Left common carotid artery plus branches (tissue), 1 donor: ENCODE measurements around a stretch of chr12.

GRCh38 chr12:57431369-57432355 is 819 bp upstream of the R3HDM2 start:
- PRO-cap: no peak

GRCh38 chr12:57454283-57454836 is 747 bp upstream of the INHBE start:
- PRO-cap: no peak

GRCh38 chr12:57461386-57461954 is 1.9 kb downstream of the GLI1 start:
- PRO-cap: bidirectional peak, plus-strand start at chr12:57461794, minus-strand start at chr12:57461596

DNA sequence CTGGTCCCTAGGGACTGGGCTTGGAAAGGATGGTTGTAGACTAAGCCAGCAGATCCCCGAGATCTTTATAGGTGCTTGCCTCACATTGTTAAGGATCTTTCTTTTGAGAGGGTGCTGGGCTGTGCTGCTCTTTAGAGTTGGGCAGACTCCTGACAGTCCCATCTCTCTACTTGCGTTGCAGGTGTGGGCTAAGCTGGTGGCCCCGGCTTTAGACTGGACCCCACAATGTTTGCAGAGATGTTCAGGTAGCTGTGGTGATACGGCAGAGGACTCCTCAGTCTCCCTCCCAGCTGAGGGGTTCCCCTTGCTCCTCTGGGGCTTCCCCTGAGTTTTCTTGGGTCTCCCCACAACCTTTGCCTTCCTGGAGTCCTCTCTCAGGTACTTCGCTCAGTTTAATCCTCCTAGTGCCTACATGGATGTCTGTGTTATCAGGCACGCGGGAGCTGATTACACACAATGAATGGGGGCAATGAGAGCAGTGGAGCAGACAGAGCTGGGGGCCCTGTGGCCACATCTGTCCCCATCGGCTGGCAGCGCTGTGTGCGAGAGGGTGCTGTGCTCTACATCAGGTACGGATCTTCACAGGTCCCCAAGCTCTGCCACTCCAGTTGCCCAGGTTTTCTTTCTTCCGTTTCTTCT is 1.3 kb downstream of the MBD6 start:
- PRO-cap: no peak

GRCh38 chr12:57525950-57527170 is 3.7 kb downstream of the MBD6 start:
- PRO-cap: no peak

GRCh38 chr12:57529477-57530016 is 6.9 kb downstream of the MBD6 start:
- PRO-cap: no peak

GRCh38 chr12:57545169-57545793 is 1.7 kb downstream of the DCTN2 start:
- PRO-cap: no peak

DNA sequence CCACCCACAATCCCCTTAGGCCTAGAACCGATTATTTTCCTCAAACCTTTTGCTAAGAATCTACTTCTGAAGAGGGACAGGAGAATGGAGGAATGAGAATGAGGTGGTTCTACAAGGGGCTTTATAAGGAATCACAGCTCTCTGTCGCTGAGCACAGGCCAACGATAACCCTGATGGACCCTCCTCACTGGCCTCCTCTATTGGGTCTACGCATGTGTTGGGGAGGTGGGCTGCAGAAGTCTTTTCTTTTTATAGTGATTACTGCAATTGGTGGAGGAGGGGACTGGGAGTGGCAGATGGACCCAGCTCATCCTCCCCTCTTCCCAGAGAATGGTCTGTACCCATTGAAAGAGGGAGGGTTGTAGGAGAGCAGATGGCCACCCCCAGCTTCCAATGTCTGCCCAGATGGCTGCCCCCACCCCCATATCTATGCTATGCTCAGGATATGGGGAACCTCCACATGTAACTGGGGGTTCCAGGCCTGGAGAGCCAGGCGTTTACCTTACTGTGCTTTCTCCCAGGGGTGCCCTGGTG is 1.1 kb downstream of the ARHGEF25 start:
- PRO-cap: no peak

- PRO-cap: no peak
Measured at GRCh38 chr12:57617938-57618265, 6.7 kb downstream of the ARHGEF25 start.

DNA sequence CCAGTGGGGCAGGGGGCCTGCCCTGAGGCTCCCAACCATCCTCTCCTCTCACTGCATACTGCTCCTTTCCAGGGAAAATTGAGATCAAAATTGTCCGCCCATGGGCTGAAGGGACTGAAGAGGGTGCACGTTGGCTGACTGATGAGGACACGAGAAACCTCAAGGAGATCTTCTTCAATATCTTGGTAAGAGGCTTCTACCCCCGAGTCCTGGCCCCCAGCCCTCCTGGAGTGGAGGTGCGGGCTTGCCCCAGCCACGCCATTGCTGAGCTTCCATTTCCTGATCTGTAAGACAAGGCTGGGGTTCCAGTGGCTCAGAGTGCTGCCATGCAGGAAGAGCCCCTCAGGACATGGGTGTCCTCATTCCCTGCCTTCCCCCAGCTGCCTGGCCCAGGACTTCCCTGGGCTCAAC is 18.2 kb downstream of the AGAP2 start:
- PRO-cap: no peak

DNA sequence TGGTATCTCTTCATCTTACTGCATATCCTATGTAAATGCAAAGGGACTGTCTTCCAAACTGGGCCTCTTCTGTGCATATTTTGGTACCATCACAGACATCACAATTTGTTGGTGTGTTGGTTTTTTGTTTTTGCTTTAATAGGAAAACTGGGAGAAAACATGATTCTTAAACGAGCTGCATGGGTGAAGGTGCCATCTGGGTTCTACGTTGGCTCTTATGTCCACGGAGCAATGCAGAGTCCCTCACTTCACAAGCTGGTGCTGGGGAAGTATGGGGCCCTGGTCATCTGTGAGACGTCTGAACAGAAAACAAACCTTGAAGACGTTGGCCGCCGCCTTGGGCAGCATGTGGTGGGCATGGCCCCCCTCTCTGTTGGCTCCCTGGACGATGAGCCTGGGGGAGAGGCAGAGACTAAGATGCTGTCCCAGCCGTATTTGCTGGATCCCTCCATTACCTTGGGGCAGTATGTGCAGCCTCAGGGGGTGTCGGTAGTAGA is 13.5 kb downstream of the TSFM start:
- PRO-cap: no peak

GRCh38 chr12:57829152-57829772 is 10.7 kb upstream of the AVIL start:
- PRO-cap: no peak

- PRO-cap: no peak
Measured at GRCh38 chr12:58841082-58841400, 79.3 kb downstream of the LRIG3 start.

GRCh38 chr12:58877377-58877900 is 42.9 kb downstream of the LRIG3 start:
- PRO-cap: no peak

- PRO-cap: no peak
Measured at GRCh38 chr12:58886965-58887777, 33.1 kb downstream of the LRIG3 start.

- PRO-cap: no peak
Measured at GRCh38 chr12:59078802-59079421, 158.6 kb upstream of the LRIG3 start.

DNA sequence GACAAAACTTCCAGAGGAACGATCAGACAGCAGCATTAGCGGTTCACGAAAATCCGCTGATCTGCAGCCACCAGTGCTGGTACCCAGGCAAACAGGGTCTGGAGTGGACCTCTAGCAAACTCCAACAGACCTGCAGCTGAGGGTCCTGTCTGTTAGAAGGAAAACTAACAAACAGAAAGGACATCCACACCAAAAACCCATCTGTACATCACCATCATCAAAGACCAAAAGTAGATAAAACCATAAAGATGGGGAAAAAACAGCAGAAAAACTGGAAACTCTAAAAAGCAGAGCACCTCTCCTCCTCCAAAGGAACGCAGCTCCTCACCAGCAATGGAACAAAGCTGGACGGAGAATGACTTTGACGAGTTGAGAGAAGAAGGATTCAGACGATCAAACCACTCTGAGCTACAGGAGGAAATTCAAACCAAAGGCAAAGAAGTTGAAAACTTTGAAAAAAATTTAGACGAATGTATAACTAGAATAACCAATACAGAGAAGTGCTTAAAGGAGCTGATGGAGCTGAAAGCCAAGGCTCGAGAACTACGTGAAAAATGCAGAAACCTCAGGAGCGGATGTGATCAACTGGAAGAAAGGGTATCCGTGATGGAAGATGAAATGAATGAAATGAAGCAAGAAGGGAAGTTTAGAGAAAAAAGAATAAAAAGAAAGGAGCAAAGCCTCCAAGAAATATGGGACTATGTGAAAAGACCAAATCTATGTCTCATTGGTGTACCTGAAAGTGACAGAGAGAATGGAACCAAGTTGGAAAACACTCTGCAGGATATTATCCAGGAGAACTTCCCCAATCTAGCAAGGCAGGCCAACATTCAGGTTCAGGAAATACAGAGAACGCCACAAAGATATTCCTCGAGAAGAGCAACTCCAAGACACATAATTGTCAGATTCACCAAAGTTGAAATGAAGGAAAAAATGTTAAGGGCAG is 156.3 kb downstream of the SLC16A7 start:
- PRO-cap: no peak

DNA sequence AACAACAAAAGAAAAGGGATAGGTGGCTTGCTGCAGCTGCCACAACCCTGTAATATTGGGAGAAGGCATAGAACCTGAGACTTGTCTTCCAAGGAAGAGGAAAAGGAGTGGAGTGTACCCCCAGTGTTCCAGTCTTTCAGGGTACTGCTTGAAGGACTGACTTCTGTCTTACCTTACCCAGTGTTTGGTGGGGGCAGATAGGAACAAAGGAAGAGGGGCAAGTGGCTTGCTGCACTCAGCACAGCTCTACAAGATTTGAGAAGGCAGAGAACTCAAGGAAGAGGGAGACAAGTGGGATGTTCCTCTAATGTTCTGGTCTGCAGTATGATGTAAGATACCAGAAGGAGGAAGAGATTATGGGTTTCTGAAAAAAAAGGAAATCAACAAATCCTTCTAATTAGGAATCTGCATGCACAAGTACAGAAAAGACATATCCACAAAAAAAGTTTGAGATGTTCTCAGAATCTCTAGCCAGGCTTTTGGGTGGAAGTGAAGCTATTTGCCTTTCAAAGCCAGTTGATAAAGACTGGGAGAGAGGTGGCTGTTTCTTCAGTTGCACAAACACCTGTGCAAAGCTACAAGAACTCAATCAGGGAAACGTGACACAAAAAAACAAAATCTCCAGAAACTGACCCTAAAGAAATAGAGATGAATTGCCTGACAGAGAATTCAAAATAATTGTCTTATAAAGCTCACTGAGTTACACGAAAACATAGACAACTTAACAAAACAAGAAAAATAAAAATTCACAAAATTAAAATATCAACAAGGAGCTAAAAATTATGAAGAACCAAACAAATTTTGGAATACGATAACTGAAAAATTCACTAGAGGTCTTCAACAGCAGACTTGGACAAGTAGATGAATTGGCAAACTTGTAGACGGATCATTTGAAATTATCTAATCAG is 37.2 kb downstream of the USP15 start:
- PRO-cap: no peak

GRCh38 chr12:62481634-62482449 is 15.2 kb downstream of the MON2 start:
- PRO-cap: no peak

DNA sequence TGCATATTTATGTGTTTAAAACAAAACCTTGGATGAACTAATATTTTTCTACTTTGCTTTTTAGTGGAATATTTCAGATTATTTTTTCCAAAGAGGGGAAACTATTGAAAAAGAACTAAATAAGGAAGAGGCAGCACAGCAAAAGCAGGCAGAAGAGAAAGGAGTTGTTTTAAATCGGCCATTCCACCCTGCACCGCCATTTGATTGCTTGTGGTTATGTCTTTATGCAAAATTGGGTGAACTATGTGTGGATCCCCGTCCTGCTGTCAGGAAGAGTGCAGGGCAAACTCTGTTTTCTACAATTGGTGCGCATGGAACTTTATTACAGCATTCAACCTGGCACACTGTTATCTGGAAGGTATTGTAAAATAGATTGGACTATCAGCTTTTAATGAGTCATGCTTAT is 86.2 kb downstream of the MON2 start:
- PRO-cap: no peak